Mononuclear cell (primary cell): ENCODE measurements around a stretch of chr4.

DNA sequence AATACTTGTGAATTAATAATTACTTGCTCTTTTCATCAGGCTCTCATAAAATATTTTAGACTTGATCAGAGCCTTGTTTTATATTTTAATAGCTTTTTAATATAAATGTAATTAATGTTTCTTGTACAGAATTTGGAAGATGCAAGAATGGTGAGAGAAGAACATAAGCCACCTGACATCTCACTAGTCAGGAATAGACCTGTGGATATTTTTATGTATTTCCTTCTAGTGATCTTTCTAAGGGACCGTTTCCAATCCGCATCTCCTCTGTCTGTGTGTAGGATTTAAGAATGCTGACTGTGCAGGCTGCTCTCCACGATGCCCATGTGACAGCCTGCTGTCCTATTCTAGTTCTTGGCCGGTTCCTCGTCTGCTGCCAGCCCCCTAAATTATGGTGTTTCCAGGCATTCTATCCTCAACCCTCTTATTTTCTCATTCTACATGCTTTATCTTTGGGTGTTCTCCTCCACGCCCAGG, 3.2 kb upstream of the IRF2 start:
- RRBS: no CpG with 5 or more reads among the region's 6 CpGs

- RRBS: no CpG with 5 or more reads among the region's 9 CpGs
Observed at GRCh38 chr4:184680677-184681099, 31.1 kb downstream of the PRIMPOL start.

GRCh38 chr4:184761937-184762754, 28.2 kb upstream of the CENPU start:
- RRBS: no CpG with 5 or more reads among the region's 12 CpGs

GRCh38 chr4:184791516-184791913, 34.3 kb downstream of the ACSL1 start:
- RRBS: no CpG with 5 or more reads among the region's 3 CpGs

- RRBS: no CpG with 5 or more reads among the region's 6 CpGs
Observed at GRCh38 chr4:184805995-184806677, 19.6 kb downstream of the ACSL1 start.

DNA sequence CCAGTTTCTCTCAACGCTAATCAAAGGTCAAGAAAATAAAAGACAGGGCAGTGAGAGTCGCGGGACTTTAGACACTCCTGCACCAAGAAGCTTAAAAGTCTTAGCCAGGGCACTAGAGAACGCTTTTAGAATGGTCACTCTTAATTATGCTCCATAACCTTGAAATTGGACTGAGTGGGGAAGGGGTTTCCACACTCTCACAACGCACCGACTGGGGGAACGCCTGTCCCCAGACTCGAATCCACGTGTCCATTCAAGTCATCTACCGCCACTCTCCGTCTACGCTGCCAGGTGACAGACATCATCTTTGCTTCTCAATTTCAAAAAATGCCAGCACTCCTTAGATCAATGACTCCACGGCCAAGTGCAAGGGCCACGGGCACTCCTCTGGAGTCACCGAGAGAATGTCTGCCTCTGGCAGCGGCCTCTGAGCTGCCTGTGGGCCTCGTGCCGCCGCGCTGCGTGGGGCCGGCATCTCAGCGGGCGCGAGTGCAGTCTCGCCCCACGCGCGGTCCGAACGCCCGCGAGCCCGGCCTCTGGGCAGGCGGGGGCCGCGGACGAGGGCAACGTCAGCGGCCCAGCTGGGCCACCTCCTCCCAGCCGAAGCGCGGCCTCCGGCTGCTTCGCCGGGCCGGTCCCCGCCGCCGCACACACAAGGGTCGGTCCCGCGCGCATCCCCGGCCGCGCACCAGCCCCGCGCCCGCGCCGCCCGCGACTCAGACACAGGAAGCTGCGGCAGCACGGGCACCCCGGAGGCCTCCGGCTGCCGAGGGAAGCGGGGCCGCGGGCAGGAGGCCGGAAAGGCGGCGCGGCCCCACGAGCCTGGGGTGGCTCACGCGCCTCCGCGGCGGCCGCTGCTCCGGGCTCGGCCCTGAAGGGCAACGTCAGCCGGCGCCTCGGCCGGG, 558 bp downstream of the ACSL1 start:
- RRBS: 1% methylated on average over 59 of the region's 90 CpGs

DNA sequence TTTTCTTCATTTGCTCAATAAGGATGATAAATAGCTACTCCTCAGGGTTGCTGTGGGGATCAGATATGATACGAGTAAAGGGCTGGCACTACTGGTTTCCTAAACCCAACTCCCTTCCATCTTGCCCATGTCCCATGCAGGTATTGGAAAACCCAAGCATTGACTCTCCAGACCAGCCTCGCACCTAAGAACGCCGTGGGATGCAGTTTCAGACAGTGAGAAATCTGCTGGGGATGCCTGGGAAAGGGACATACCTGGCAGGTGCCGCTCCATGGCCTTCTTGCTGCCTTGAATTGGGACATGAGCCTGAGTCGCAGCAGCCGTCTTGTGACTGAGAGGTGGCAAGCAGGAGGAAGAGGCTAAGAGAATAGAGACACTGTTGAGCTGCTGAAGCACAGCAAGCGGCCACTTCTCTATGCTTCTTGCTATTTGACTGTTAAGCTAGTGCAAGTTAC, 24.5 kb upstream of the ACSL1 start:
- RRBS: no CpG with 5 or more reads among the region's 8 CpGs

GRCh38 chr4:184884896-184885793, 59.4 kb upstream of the ACSL1 start:
- RRBS: no CpG with 5 or more reads among the region's 9 CpGs

DNA sequence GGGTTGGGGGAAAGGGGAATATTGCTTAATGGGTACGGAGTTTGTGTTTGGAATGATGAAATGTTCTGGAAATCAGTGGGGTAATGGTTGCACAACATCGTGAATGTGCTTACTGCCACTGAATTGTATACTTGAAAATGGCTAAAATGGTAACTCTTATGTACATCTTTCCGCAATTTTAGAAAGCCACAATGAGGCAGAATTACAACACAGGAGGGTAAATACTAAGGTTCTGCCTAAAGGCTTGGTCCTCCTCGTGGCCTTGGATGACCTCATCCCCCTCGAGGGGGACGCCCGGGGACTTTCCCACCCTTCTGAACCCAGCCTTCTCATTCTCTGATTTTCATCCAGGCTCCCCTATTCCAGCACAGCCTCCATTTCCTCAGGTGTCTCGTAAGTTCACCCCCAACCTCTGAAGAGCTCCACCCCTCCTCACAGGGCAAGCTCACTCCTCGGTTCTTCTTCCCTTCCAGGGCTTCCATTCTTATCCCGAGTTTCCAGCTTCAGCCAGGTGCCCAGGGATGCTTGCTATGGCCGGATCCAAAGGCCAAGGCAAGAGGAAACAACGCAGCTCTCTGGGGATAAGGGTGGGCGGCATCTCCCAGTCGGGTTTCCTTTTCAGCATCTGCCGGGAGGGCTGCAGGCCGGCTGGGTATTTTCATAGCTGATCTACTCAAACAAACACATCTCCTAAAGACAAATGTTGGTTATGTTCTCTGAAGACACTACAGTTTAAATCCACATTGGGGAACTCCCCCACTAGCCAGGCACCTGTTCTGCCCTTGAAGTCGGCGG, 71.3 kb upstream of the ACSL1 start:
- RRBS: 65% methylated on average over 4 of the region's 18 CpGs

- RRBS: 8% methylated on average over 3 of the region's 18 CpGs
Observed at GRCh38 chr4:184983800-184984365, 34.4 kb upstream of the HELT start.

GRCh38 chr4:185004450-185005025, 13.8 kb upstream of the HELT start:
- RRBS: 36% methylated on average over 3 of the region's 22 CpGs

GRCh38 chr4:185019936-185020249, 1.6 kb downstream of the HELT start:
- RRBS: no CpG with 5 or more reads among the region's 17 CpGs

- RRBS: no CpG with 5 or more reads among the region's 5 CpGs
Observed at GRCh38 chr4:185108613-185109084, 34.4 kb upstream of the SLC25A4 start.

GRCh38 chr4:185202850-185203455, 847 bp downstream of the CFAP97 start:
- RRBS: 4% methylated on average over 1 of the region's 8 CpGs

GRCh38 chr4:185209971-185211030, 903 bp downstream of the SNX25 start:
- RRBS: 4% methylated on average over 11 of the region's 101 CpGs

DNA sequence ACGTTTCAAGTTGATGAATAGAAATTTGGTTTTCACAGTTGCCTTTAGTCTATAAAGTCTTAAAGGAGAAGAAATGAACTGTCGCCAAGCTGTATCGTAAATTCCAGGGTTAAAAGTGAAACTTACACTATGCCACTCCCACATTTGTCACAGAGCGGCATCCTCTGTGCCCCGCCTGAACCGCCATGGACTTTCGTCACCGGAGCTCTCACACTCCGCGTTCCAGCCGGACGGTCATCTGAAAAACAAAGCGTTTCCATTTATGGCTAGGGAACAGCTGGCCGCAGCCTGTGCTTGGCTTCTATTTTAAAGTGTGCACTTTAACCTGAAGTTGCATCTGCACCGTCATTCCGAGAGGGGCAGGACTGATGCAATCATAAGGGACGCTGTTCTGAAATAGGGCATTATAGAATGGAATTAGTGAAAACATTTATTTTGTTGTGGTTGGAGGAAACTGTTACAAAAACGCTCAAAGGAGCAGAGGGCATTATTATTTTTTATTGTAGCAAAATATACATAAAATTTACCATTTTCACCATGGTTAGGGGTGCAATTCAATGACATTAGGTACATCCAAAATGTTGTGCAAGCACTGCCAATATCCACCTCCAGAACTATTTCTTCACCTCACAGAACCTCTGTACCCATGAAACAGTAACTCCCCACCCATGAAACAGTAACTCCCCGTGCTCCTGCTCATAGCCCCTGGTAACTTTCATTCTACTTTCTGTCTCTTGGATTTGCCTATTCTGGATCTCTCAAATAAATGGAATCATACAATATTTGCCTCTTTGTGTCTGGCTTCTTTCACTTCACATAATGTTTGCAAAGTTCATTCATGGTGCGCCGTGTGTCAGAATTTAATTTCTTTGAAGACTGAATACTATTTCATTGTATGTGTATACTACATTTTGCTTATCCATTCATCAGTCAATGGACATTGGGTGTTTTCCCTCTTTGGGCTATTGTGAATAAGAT, 30.7 kb downstream of the PDLIM3 start:
- RRBS: no CpG with 5 or more reads among the region's 21 CpGs

DNA sequence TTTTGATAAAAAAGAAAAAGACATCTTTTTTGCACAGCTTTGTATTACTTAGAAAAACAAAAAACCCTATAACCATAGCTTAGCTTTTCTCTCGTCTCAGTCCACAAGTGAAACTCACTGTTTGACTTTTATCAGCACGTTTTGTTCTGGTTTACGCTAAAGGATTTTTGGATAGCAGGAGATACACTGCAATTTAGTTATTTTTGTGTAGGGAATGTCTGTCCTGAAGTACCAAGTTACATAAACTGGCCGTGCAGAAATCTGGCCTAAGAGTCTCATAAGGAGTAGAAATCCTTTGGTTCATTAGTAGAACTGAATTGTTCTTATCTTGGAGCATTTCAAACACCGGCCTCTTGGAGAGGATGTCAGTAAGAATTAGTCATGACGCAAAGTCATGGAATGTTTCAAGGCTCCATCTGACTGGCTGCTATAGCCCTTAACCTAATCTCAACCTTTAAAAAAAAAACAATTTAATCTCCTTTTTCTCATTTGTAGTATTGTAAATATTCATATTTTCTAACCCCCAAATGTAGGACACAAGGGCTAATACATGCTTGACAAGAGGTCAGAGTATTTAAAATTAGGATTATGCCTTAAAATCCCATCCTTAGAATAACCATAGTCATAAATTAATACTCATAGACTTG, 15.2 kb downstream of the PDLIM3 start:
- RRBS: no CpG with 5 or more reads among the region's 6 CpGs

DNA sequence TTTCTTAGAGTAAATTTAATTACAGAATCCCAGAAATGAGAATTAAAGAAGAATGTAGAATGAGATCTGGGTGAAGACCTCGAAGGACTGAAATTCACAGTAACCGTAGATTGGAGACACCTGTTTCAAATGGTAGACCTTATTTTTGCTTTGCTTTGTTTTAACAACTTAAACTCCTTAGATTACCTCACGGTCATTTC, 12.5 kb downstream of the PDLIM3 start:
- RRBS: no CpG with 5 or more reads among the region's 3 CpGs

GRCh38 chr4:185713739-185714248, 98.2 kb downstream of the SORBS2 start:
- RRBS: no CpG with 5 or more reads among the region's 1 CpG

DNA sequence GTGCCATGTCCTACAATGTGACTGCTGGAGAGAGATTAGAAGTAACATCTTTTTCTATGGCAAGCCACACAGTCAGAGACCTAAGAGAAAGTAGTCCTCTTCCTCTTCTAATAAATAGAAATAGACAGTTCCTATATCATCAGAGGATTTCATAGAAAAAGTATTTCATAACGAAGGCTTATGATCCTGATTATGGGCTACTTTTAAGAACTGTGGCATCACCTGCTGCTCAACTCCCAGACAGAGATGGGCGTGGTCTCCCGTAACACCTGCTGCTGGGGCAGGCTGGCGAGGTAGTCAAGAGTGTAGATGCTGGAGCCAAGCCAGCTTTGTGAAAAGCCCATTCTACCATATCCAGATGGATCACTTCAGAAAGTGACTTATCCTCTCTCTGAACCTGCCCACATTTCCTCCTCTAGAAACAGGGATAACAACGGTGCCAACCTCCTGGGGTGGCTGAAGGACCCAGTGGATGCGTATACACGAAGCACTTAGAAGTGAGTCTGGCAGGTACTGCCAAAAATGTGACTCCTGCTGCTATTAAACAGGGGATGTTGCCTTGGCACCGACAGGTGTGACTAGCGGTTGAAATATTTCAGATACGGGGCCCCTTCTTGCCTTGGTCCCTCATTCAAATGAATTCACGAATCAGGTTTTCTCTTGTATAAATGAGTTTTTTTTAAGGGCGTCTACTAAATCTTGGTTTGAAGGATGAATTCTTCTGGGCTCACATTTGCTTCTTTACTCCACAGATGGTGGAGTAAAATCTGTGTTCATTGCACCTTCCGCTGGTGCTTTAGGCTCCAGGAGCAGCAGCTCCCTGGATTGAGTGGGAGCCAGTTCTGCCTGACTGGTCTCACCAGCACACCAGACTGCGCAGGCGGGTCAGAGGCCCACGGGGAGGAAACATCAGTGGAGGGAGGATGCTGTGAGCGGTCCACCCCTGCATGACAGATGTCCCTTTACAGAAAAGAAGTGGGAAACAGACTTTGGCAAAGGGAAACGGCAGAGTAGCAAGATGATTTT, 95.8 kb downstream of the SORBS2 start:
- RRBS: no CpG with 5 or more reads among the region's 18 CpGs